ENCODE measurements around the gene SPOUT1.

DNA sequence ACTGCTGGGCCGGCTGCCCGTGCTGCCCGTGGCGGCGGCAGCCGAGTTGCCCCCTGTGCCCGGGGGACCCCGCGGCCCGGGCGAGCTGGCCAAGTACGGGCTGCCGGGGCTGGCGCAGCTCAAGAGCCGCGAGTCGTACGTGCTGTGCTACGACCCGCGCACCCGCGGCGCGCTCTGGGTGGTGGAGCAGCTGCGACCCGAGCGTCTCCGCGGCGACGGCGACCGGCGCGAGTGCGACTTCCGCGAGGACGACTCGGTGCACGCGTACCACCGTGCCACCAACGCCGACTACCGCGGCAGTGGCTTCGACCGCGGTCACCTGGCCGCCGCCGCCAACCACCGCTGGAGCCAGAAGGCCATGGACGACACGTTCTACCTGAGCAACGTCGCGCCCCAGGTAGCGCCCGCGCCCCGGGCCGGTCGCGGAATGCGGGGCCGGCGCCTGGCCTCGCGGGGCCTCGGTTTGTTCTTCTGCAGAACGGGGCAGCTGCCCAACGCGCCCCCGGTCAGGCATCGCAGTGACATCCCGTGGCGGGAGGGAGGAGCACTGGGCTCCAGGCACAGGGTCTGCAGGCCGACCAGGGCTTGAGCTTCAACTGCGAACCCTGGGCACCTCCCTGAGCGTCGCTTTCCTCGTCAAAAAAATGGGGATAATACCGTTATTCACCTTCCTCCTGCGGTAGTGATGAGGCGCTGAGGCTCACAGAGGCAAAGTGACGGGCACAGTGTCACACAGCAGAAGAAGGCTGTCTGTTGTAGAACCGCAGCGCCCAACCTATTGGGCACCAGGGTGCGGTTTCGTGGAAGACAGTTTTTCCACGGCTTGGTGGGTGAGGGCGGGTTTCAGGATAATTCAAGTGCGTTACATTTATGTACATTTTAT is 730 bp downstream of the ENDOG start:
- RRBS, 2 experiments, result 1 to 2% methylated on average over 16 of the region's 96 CpGs

DNA sequence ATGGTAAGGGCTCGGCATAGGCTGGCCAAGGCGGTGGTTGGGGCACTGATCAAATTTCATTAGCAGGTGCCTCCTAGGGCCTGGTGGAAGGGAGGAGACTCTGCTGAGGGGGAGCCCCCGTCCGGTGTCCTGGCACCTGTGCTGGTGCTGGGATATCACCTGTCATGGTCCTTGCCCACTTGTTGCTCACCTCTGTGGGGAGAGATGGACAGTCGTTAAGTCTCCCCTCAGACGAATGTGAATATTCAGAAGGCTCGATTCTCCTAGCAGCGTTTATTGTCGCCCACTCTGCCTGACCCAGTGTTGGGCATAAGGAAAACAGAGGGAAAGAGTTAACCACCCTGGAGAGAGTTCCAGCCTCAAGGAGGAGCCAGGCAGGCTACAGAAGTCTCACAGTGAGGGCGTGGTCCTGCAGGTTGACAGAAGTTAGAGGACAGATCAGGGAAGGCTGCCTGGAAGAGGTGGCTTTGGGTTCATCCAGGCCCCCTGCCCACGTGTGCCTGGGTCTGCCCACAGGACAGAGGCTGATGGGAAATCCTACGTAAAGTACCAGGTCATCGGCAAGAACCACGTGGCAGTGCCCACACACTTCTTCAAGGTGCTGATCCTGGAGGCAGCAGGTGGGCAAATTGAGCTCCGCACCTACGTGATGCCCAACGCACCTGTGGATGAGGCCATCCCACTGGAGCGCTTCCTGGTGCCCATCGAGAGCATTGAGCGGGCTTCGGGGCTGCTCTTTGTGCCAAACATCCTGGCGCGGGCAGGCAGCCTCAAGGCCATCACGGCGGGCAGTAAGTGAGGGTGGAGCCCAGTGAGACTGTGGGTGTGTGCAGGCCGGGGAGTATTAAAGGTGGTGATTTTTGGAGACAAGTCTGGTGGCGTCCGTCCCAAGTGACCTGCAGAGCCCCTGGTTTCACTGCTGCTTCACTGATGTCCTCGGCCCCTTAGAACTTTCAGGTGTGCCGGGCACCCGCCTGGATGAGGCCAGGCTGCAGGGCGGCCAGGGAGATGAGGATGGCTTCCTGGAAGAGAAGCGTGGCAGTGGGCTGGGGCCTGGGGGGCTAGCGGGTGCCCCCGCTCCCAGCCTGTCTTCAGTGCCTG is 3.9 kb downstream of the ENDOG start:
- RRBS, 2 experiments, result no CpG with 5 or more reads among the region's 35 CpGs

DNA sequence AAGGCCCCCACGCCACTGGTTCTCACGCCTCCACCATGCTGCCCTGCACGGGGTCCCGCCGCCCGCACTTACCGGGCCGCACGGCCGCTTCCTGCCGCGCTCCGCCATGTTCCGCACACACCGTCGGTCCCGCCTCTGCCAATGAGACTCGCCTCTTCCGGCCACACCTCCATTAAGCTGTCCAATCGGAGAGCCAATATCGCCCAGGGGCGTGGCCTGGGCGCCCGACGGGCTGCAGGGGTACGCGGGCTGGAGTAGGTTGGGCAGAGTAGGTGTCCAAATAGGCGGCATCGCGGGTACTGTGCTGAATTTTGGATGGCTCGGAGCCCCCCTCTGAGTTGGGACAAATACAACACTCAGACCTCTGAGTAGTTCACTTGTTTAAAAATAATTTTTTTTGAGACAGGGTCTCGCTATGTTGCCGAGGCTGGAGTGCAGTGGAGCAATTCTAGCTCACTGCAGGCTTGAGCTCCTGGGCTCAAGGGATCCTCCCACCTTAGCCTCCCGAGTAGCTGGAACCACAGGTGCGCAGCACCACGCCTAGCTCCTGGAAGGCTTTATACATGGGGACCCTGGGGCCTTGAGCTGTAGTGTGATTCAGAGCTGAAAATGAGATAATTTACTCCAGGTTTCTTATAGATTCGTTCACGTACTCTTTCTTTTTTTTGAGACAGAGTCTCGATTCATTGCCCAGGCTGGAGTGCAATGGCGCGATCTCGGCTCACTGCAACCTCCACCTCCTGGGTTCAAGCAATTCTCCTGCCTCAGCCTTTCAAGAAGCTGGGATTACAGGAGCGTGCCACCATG is at the start of gene SPOUT1:
Gene SPOUT1 (minus strand): TSS at position 122 of the 807 bp plus-strand sequence.
- RRBS, 2 experiments, result under 1 to 1% methylated on average over 17 of the region's 43 CpGs

GRCh38 chr9:128880138-128880529 is 1.6 kb downstream of the KYAT1 start:
- RRBS, 2 experiments, result no CpG with 5 or more reads among the region's 7 CpGs

DNA sequence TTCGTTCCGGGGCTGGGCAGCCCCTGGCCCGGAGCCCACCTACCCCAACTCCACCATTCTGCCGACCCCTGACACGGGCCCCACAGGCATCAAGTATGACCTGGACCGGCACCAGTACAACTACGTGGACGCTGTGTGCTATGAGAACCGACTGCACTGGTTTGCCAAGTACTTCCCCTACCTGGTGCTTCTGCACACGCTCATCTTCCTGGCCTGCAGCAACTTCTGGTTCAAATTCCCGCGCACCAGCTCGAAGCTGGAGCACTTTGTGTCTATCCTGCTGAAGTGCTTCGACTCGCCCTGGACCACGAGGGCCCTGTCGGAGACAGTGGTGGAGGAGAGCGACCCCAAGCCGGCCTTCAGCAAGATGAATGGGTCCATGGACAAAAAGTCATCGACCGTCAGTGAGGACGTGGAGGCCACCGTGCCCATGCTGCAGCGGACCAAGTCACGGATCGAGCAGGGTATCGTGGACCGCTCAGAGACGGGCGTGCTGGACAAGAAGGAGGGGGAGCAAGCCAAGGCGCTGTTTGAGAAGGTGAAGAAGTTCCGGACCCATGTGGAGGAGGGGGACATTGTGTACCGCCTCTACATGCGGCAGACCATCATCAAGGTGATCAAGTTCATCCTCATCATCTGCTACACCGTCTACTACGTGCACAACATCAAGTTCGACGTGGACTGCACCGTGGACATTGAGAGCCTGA is 13.3 kb upstream of the PHYHD1 start:
- RRBS, 2 experiments, result 96 to over 99% methylated on average over 4 of the region's 39 CpGs

GRCh38 chr9:129069793-129070340 is 11.0 kb upstream of the DOLPP1 start:
- RRBS, 2 experiments, result no CpG with 5 or more reads among the region's 14 CpGs

DNA sequence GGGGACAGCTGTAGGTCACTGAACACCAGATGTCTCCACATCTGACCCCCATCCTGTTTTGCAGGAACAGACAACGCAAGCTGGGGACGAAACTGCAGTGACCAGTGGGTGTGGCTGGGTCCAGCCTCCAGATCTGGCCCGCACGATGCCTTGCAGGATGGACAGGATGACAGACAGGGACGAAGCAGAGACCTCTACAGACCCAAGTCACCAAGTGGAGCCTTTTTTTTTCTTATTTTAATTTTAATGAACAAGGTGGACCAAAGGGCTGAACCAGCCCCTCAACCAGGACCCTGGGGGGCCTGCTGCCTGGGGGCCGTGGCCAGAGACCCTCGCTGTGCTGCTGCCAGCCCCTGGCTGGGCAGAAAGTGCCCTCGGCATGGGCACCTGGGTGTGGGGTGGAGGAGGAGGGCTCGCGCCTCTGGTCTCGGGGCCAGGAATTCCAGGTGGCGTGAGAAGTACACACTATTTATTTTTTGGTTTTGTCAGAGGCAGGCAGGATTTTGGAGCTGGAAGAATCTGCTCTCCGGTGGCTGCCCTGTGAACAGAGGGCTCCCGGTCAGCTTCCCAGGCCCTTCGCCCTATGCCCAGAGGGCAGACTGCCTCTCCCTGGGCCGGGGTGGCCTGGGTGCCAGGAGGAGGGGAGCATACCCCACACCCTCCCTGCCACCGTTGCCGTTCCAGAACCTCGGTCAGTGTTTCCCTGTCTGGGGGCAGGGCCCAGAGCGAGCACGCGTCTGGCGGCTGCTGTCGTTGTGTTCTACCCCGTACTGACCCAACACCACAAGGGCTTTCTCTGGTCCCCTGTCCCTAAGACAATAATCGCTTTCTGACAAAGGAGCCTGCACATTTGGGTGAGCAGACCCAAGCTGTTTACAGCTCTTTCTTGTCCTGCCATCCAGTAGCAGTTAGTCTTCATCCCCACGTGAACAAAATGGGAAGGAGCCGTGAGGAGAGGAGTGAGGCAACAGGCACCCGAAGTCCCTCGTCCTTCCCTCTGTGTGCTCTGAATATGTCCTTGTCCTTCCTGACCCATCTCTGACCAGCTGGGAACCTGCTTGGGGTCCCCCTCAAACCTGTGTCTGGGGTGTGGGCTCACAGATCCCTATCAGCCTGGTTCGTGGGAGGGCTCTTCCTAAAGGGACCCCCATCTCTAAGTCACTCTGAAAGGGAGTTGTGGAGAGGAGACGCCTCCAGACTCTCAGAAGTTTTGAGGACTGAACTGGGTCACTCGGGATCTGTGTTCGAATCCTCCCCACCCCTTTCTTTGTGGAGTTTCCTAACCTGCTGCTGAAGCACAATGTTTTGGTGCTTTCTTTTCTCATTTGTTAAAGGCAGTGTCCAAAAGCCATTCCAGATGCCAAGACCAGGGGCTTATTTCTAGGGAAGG is 8.5 kb downstream of the DOLPP1 start:
- RRBS, 2 experiments, result 89 to 95% methylated on average over 3 of the region's 34 CpGs

GRCh38 chr9:129145703-129146326 is 32.2 kb downstream of the IER5L start:
- RRBS, 2 experiments, result no CpG with 5 or more reads among the region's 10 CpGs

GRCh38 chr9:129161249-129161672 is 16.8 kb downstream of the IER5L start:
- RRBS, 2 experiments, result no CpG with 5 or more reads among the region's 12 CpGs

- RRBS, 2 experiments, result no CpG with 5 or more reads among the region's 12 CpGs
Measured at GRCh38 chr9:129229546-129230181, 51.6 kb upstream of the IER5L start.

DNA sequence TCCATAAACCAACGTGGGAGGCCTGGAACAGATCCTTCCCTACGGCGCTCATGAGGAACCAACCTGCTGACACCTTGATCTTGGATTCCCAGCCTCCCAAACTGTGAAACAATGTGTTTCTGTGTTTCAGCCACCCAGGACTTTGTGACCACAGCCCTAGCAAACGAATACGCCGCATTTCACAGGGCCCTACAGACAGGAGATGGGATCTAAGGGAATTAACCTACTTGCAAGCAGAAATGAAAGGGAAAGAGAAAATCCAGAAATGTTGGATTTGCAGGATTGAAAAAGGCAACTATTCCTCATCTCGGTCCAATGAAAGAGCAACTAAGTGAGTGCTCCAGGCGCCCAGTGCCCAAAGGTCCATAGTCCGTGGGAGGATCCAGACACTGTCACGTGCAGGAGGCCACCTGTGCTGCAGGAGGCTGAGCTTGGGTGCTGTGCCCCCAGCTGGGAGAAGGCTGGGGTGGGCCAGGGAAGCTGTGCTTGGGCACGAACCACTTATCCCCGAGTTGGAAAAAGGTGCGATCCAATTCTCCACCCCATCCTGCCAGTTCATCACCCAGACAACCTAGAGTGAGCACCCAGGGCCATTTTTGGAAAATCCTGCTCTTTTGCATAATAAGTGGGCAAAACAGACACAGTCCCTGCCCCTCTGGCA is 178.0 kb downstream of the C9orf50 start:
- RRBS, 2 experiments, result no CpG with 5 or more reads among the region's 13 CpGs

DNA sequence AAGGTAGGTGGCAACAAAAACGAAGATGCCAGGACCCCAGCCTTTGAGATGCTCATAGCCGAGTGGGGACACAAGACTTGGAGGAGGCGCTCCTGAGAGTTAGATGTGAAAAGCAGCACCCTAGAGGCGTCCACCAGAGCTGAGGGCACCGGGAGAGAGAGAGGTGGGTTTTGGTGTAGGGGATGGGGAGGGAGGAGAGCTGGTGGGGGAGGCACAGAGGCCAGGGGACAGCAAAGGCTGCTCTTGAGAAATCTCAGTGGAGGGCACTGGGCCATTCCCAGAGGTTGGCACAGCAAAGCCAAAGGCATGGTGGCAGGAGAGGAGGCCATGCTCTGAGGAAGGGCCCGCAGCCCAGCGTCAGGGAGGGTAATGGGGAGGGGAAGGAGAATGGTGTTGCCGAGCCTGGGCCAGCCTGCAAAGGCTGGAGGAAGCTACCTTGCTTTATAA is 135.6 kb downstream of the C9orf50 start:
- RRBS, 2 experiments, result no CpG with 5 or more reads among the region's 8 CpGs

GRCh38 chr9:129487943-129488279 is 133.0 kb downstream of the C9orf50 start:
- RRBS, 2 experiments, result 2 to 3% methylated on average over 3 of the region's 14 CpGs

DNA sequence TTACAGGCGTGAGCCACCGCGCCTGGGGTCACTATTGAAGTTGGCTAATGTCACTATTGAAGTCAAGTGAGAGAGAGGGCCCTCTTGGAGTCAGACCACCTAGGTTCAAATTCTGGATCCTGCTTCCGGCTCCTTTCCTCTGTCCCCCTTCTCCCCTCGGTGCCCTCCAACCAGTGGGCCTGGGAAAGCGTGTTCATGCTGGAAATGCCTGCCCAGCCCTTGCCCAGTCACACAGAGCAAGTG is 131.4 kb downstream of the C9orf50 start:
- RRBS, 2 experiments, result no CpG with 5 or more reads among the region's 6 CpGs

GRCh38 chr9:129494209-129494862 is 126.6 kb downstream of the C9orf50 start:
- RRBS, 2 experiments, result no CpG with 5 or more reads among the region's 10 CpGs

DNA sequence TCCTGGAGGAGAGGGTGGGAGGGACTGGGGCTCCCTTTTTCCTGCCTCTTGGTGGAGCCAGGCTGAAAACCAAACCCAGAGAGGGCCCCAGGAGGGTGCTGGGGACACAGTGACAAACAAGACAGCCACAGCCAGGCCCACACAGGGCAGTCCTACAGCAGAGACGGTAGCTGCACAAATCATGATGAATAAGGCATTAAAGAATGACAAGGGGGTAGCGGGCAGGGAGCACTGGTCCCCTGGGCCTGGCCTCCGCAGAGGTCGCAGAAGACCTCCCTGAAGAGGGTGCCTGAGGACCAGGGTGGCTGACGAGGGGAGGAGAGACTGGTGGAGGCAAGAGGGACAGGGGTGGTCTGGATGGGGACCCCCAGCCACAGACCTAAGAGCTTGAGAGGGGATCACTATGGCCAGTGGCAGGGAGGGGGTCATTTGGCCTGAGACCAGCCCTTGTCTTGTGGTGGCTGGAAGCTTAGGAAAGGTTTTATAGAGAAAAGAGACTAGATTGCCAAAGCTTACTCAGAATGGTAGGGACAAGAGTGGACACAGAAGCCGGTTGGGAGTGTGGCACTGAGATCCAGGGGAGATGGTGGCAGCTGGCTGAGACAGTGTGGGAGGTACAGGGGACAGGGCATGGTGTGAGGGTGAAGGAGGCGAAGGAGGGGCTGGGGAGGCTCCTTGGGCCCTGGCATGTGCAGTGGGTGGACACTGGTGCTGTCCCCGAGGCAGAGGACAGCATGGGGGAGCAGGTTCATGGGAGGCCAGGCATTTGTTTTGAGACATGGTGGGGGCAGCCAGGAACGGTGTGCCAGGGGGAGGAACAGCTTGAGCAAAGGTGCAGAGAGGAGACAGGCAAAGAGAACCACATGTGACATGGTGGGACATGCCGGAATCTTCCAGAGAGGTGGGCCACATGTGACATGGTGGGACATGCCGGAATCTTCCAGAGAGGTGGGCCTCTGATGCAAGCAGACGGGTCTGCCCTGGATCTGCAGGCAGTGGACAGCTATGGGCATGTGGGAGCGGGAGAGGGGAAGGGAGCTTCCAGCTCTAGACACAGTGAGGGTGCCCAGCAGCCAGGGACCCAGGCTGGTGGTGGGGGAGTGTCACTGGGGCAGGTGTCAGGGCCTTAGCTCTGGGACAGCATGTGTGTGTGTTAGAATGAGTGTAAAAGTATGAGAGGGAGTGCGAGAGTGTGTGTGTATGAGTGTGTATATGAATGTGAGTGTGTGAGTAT is 122.9 kb downstream of the C9orf50 start:
- RRBS, 2 experiments, result 100% methylated on average over 1 of the region's 14 CpGs; no CpG with 5 or more reads in 1 of the 2 experiments

GRCh38 chr9:129610265-129611044 is 10.4 kb downstream of the C9orf50 start:
- RRBS, 2 experiments, result under 1 to 3% methylated on average over 7 of the region's 79 CpGs

- RRBS, 2 experiments, result no CpG with 5 or more reads among the region's 13 CpGs
Measured at GRCh38 chr9:129702538-129703157, 37.2 kb downstream of the PRRX2 start.

- RRBS, 2 experiments, result no CpG with 5 or more reads among the region's 12 CpGs
Measured at GRCh38 chr9:129703653-129704033, 38.2 kb downstream of the PRRX2 start.

DNA sequence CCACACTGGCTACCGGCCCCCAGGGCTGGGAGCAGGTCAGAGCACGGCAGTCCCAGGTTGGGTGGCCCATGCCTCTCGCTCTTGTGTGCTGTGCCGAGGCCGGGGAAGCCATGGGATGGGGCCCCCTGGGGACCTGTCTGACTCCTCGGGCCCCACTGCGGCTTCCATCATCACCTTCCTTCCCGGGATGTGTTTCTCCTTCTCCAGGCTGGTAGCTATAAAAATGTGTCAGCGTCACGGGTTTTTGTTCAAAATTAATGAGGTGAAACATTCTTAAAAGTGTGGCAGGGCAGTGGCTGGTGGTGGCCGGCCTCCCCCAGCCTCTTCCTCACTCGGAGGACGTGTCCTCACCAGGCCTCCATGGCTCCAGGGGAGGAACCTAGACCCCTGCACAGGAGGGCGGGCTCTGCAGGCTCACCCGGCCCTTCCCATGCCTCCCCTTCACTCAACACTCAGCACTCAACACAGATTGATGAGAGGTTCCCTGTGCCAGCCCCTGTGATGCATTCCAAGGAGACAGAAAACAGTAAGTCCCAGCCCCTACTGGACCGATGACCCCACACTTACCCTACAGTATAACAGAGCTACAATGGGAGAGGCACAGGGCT is 43.3 kb downstream of the PTGES start:
- RRBS, 2 experiments, result 89 to 94% methylated on average over 3 to 5 of the region's 16 CpGs

All from NT2/D1 (cell line).